ENCODE data around the gene H2AB1.

DNA sequence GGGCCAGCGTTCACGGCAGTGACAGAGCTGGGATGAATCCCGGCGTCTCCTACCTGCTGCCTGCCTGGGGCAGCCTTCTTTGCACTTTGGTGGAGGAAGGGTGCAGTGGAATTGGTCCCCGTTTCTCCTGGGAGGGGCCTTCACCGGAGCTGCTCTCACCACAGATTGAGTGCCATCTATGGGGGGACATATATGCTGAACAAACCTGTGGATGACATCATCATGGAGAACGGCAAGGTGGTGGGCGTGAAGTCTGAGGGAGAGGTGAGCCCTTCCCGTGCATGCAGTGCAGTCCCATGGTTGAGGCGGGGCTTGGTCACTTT lies 3.0 kb upstream of the FAM50A start:
- PRO-cap, 4 experiments = no peak in any of the 4 experiments
- RAMPAGE, long total RNA, 2 experiments = start-site peak on the plus strand in 1 of 2 experiments, centred at position 231 of the sequence, 15 reads per replicate
- RRBS = 84% methylated on average over 4 of the region's 10 CpGs

GRCh38 chrX:154465579-154466643 lies 7.8 kb downstream of the PLXNA3 start:
- PRO-cap, 4 experiments = no peak in any of the 4 experiments
- RAMPAGE, long total RNA, 2 experiments = start-site peak on the plus strand in 1 of 2 experiments, at chrX:154465814-154466008 at its widest, 6 reads per replicate
- RRBS = 80% methylated on average over 20 of the region's 56 CpGs

DNA sequence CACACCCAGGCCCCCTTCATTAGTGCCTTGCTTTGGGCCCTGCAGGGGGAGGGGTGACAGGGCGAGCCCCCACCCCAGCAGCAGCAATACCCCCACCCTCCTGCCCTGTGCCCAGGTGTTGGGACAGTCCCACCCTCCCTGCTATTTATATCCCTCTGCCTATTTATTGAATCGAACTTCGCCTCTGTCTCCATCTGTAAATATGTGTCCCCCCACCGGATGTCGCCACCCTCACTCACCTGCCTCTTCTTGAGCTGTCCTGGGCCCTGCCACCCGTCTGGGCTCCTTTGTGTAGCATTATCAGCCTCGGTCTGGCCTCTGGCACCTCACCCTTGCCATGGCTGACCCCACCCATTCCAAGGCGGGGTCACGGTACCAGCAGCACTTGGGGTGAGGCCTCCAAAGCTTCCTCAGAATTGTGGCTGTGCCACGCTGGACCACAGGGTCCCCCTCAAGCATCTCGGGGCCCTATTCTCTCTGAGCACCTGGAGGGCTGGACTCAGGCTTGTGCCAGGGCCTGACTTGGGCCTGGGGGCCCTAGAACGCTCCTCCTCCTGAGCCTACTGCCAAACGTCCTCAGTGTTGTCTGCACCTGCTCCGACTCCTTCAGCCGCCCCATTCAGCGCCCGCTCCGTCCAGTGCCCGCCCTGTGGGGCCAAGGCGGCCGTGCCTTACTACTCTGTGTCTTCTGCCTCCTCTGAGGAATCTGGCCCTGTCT lies 6.1 kb downstream of the LAGE3 start:
- PRO-cap, 4 experiments = no peak in any of the 4 experiments
- RAMPAGE, long total RNA, 2 experiments = no peak in any of the 2 experiments
- RRBS = no CpG with 5 or more reads among the region's 21 CpGs

DNA sequence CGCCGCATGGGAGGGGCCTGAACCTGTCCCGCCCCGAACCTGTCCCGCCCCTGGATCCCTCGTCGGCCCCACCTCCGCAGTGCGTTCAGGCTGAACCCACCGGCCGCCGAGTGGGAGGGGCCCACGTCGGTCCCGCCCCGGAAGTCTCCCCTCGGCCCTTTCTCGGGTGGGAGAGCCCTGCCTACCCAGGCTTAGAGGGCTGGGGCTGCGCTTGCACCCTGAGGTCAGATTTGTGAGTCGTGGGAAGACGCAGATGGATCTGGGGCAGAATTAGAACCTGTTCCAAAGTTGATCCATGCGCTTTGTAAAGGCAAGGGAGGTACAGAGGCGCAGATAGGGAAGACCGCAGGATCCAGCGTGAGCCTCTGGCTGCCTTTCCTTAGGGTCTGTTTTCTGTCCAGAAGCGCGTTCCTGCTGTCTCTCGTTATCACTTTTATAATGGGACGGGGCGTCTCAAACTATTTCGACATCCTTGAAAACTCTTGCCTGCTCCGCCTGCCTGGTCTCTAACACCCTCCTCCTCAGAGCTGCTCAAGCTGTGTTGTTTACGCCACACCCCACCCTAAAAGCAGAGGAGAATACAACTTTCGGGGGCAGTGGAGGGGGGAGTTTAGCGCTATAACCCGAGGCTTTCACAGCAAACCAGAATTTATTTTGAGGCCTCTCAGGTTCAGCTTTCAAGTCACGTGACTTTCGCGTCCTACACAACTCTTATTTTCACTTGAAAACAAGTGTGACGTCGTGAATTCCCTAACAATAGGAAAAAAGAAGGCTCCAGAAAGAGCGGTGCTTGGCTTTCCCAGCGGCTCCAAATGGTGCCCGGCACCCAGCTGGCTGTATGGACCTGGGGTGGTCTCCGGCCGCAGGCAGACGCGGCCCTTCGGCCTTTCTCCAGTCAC lies 560 bp upstream of the FAM3A start:
- PRO-cap, 4 experiments = peak in 4 of 4 experiments; most common plus-strand start position 753 of the sequence (in 4); most common minus-strand start position 388 of the sequence (in 2)
- RAMPAGE, long total RNA, 2 experiments = no peak in any of the 2 experiments
- RRBS = 12% methylated on average over 7 of the region's 49 CpGs

DNA sequence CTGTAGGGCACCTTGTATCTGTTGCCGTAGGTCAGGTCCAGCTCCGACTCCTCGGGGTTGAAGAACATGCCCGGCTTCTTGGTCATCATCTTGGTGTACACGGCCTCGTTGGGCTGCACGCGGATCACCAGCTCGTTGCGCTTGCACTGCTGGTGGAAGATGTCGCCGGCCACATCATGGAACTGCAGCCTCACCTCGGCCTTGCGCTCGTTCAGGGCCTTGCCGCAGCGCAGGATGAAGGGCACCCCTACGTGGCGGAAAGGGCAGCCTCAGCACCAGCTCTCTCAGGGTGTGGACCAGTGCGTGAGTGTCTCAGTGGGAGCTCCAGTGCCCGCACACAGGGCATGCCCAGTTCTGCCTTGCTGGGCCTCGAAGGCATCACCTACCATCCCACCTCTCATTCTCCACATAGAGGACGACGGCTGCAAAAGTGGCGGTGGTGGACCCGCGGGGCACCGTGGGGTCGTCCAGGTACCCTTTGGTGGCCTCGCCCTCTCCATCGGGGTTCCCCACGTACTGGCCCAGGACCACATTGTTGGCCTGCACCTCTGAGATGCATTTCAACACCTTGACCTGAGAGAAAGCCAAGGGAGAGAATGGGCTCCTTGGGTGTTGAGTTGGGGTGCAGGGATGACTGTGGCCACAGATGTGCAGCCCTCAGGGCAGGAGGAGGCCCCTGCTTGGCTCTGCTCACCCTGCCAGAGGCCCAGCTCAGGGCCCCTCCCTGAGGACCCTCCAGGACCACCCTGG lies 13.9 kb downstream of the G6PD start:
- PRO-cap, 4 experiments = no peak in any of the 4 experiments
- RAMPAGE, long total RNA, 2 experiments = no peak in any of the 2 experiments
- RRBS = 84% methylated on average over 8 of the region's 32 CpGs

GRCh38 chrX:154713055-154713293 lies 37.9 kb downstream of the GAB3 start:
- PRO-cap, 4 experiments = no peak in any of the 4 experiments
- RAMPAGE, long total RNA, 2 experiments = no peak in any of the 2 experiments
- RRBS = no CpG with 5 or more reads among the region's 2 CpGs

DNA sequence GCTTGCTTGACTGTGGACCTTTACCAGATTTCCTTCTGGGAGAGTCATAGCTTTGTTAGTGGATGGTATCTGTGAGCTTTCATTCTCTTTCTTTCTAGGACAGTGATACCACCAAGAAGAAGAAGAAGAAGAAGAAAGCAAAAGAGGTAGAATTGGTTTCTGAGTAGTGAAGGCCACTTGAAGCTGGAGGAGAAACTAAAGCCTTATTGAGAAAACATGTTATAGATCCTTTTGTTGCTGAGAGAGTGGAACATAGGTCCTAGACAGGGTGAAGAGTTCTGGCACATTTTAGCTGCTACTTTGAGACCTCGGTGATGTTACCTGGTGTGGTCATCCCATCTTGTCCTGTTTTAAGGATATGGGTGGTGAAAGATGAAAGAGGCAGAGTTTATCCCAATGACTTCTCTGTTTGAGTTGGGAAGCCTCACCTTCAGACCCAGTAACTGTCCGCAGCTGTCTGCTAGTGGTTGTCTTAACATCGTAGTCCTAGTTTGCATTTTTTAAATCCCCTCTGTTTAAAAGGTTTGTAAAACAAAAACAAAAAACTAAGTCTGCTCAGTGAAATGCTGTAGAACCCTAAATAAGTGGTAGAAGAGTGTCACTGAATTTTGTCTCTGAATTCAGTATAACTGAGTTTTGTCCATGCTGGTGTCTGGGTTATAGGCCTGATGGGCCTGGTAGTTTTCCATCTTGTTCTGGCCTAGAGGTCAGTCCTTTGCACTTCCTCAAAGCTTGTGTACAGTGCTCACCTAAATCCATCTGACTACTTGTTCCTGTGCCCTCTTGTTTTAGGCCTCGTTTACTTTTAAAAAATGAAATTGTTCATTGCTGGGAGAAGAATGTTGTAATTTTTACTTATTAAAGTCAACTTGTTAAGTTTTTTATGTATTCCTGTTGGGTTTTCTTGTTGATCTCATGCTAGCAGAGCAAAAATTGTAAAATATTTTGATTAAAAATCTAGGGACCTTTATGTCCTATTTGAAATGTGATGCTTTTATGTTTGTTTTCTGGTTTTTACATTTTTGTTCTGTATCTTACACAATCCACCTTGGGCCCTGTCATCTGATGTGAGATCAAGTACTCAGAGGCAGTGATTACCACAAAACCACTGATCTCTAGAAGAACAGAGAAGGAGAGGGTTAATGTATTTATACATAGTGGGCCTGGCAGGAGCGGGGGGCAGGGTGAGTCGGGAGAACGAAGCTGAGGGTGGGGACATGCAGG lies 14.4 kb downstream of the DKC1 start:
- PRO-cap, 4 experiments = no peak in any of the 4 experiments
- RAMPAGE, long total RNA, 2 experiments = no peak in any of the 2 experiments
- RRBS = no CpG with 5 or more reads among the region's 7 CpGs

DNA sequence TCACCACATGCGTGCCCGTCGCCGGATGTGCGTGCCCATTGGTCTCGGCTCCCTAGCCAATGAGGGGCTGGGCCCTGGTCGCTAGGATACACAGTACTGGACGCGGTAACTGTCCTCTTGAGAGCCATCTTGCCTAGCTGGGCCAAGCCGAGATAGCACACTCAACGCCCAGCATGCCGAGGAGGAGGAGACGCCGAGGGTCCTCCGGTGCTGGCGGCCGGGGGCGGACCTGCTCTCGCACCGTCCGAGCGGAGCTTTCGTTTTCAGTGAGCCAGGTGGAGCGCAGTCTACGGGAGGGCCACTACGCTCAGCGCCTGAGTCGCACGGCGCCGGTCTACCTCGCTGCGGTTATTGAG lies at the start of gene H2AB1:
Gene H2AB1 (plus strand): TSS at position 96 of the 356 bp plus-strand sequence.
- PRO-cap, 4 experiments = no peak in any of the 4 experiments
- RAMPAGE, long total RNA, 2 experiments = no peak in any of the 2 experiments
- RRBS = no CpG with 5 or more reads among the region's 33 CpGs

DNA sequence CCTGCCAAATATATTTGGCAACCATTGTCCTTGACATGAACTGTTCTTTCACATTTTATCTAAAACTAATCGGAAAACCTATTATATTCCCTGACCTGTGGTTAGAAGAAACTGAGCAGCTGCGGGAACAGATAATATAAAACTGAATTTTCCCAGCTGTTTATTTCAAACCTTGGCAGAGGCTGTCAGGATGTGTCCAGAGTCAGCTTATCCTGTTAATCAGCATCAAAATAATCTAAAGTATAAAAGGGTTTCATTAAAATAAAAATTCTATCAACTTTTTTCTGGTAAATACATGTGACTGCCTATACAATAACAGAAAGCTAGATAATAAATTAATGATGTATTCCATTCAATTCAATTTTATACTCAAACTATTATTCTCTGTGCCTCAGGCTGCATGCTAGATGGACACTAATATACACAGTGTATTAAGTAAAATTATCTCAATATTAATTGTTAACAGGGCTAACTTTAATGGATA lies 12.2 kb downstream of the F8 start:
- PRO-cap, 4 experiments = no peak in any of the 4 experiments
- RAMPAGE, long total RNA, 2 experiments = no peak in any of the 2 experiments
- RRBS = no CpG with 5 or more reads among the region's 2 CpGs

DNA sequence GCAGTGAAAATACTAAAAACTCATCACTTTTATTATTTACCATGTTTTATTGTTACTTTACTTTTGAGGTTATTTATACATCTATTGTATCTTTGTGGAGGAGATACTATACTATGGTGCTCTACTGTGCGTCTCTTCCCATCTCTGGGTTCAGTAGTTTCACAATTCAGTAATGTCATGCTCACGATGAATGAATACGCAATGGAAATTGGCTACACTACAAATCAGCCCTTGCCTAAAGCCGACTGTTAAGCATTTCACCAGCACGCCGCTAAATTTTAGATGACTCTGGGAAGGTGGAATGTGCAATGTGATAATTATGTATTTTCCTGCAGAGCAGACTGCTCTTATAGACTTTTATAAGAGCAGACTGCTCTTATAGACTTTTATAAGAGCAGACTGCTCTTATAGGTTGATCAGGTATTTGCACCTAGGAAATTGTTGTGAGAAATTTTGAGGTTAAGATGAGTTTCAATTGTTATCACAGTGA lies 1.1 kb downstream of the FUNDC2 start:
- PRO-cap, 4 experiments = peak in 4 of 4 experiments; most common plus-strand start position 281 of the sequence (in 2); most common minus-strand start position 146 of the sequence (in 4)
- RAMPAGE, long total RNA, 2 experiments = no peak in any of the 2 experiments
- RRBS = no CpG with 5 or more reads among the region's 6 CpGs

- PRO-cap, 4 experiments = no peak in any of the 4 experiments
- RAMPAGE, long total RNA, 2 experiments = no peak in any of the 2 experiments
- RRBS = no CpG with 5 or more reads among the region's 4 CpGs
Measured at GRCh38 chrX:155276533-155277403, 12.5 kb upstream of the RAB39B start.

Data from uterus (tissue), 7 donors.